Suprapubic skin (tissue), 4 donors: ENCODE data around the gene FAM240B.

DNA sequence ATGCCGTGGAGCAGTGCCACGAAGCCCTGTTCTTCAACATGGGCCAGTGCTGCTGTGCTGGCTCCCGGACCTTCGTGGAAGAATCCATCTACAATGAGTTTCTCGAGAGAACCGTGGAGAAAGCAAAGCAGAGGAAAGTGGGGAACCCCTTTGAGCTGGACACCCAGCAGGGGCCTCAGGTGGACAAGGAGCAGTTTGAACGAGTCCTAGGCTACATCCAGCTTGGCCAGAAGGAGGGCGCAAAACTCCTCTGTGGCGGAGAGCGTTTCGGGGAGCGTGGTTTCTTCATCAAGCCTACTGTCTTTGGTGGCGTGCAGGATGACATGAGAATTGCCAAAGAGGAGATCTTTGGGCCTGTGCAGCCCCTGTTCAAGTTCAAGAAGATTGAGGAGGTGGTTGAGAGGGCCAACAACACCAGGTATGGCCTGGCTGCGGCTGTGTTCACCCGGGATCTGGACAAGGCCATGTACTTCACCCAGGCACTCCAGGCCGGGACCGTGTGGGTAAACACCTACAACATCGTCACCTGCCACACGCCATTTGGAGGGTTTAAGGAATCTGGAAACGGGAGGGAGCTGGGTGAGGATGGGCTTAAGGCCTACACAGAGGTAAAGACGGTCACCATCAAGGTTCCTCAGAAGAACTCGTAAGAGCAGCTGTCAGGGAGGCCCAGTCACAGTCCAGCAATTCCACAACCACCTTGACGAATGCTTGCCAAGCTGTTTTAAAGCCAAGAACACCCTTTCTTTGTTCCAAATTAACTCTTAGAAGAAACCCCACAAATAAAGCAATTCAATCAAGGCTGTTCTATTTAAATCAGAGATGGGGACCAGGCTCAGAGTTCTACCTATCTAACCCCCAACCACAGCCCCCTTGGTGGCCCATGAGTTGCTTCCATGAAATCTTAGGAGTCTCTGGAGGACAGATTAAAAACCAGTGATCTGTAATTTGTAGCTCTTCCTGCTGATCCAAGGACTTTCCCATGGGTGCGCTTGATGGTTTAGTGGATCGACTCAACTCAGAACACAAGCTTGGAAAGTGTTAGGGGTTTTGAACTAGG lies 4.5 kb downstream of the ALDH1B1 start:
- PRO-cap = no peak
- RAMPAGE, long total RNA, 4 experiments = no peak in any of the 4 experiments

DNA sequence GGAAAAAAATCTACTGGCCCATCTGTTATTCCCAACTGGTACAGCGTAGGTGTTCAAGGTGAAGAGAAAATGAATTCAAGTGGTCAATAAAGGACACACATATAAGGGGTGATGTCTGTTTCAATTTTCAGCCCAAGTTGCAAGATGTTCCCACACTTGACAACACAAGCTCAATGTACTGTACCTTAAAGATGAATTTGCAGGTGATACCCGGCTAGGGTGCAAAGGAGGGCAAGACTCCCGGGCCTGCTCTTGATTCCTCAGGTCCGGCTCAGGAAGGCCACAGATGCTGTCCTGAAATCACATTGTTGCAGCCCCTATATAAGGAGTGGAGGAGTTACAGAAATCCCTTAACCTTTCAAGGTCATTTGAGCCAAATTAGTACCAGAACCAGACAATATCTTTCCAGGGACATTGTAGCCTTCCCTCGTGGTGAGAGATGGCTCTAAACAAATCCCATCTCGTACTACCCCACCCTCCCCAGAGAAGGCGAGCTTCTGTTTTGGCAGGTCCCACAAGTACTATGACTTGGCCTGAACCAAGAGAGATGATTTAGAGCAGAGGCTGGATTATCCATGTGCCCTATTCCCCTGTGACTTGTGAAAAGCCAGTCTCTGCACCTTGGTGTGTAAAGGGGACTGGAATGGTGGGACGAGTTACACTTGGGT lies at the start of gene FAM240B:
TSS of gene FAM240B (minus strand) at position 296 of the 668 bp plus-strand sequence.
- PRO-cap = no peak
- RAMPAGE, long total RNA, 4 experiments = no peak in any of the 4 experiments

DNA sequence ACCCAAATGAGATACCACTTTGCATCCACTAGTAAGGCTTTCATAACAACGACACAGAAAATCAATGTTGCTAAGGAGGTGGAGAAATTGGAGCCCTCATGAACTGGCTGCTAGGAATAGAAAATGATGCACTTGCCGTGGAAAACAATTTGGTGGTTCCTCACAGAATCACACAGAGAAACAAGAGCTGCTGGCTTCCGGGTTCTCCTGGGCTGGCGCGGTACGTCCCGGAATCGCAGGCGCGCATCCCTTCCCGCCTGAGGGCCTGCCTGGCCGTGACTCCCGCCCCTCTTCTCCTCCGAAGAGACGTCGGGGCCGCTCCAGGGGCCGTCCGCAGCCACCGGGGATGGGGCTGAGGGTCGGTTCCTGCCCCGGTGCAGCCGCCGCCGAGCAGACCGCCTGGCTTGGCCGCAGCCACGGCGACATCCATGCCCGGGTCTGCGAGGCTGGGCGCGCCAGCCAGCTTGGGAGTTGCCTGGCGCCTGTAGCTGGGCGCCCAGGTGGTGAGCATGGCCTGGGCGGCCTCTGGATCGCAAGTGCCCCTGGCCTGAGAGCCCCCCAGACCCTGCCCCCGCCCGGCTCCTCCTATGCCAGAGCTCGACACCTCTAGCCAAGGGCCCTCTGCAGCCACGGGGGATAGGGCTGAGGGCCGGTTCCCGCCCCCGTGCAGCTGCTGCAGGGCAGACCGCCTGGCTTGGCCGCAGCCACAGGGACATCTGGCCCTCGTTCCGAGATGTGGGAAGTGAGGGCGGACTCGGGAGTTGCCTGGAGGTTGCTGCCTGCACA lies 83.9 kb upstream of the ZNG1F start:
- PRO-cap = no peak
- RAMPAGE, long total RNA, 4 experiments = no peak in any of the 4 experiments

- PRO-cap = no peak
- RAMPAGE, long total RNA, 4 experiments = no peak in any of the 4 experiments
These were observed 169.1 kb upstream of the ZNG1F start for GRCh38 chr9:41358192-41358618.

DNA sequence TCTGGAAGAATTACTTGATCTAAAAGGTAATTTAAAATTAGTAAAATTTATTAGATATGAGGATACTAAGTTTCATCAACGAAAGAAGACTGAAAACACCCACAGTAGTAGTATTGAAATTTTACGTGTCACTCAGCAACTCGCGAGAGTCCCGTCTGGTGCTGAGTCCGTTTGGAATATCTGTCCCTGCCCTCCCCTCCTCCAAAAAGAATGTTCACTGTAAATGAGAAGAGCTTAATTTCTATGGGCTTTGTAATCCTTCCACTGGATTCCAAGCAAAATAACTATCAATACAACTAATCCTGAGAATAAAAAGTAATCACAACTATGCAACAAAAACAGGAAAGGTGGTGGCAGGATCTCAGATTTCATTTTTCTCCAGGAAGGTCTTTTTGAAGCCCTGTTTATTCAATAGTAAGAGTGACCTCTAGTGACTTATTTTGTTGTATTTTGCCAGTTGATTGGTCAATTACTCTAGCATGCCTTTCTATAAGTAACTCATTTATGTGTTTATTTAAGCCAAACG lies 2.1 kb downstream of the CNTNAP3B start:
- PRO-cap = no peak
- RAMPAGE, long total RNA, 4 experiments = no peak in any of the 4 experiments

DNA sequence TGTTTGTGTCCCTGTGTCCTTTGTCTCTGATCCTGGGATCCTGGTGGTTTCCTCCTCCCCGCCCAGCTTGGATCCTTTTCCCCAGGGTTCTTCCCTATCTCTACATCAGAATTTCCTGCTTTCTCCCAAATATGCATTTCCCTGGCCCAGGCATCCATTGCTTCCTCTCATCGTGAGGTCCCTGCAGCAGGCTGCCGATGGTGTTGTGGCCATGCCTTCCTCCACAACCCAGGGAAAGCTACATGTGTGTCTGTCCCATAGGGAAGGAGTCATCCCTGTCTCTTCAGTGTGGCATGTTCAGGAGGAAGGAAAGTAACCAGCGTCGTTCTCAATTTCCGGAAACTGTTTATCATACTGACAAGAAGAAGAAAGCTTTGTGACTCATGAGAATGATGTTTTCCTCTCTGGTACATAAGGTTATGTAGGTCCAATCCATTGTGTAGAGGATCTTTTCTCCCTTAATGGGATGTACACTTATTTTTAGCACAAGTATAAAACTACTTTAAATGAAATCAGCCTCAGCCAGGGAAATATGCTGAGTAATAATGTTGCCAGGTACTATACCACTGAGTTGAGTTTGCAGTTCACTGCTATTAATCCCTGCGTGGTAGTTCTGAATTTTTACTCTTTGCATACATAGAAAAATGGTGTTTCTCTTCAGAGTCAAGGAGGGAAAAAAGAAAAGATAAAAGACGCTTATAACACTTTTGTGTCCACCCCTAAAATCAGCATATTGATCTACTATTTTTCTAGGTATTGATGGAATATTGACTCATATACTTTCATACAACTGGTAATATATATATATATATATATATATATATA lies 956.8 kb downstream of the SPATA31A6 start:
- PRO-cap = no peak
- RAMPAGE, long total RNA, 4 experiments = no peak in any of the 4 experiments

DNA sequence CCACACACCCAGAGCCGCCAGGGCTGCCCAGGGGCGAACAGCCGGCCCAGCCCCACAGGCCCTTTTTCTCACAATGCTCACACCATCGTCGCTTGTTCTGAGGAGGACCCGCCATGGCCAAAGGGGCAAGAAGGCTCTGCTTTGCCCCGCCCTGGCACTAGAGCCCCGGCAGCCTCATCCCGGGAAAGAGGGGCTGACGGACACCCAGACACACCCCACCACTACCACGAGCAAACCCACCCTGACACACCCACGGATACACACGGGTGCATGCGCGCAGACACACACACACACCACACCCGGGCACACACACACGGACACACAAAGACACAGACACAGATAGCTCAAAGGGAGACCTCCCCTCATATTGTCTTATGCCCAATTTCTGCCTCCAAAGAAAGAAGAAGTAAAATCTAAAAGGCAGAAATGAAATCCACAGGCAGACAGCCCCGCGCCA lies 1610.7 kb downstream of the SPATA31A7 start:
- PRO-cap = no peak
- RAMPAGE, long total RNA, 4 experiments = no peak in any of the 4 experiments

DNA sequence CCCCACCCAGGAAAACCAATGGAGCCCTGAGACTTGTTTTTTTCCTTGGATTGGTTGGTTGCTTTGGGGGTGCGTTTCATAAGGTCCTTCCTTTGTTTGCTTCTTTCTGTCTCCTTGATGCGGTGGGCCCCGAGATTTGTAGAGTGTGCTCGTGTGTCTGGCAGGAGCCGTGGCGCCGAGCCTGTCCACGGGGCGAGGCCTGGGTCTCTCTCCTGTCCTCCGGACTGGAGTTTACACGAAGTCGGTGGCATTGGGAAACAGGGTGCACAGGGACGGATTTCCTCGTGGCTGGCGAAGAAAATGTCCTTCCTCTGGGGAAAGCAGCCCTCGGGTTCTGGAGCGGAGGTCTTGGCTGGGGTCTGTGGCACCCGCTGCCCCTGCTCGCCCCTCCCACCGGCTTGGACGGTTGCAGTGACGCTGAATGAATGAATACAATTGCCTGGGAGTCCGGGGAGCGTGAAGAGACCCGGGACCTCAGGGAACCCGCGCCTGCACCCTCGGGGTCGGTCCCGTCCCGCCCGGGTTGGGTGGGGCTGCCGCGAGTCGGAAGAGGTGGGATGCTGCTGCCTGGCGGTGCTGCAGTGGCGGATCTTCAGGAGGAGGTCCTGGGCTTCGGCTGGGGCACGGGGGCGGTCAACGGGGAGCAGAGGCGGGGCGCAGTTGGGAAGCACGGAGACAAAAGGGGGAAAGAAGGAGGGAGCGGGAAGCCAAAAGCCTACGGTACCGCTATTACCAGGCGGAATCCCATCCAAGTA lies 1611.9 kb downstream of the SPATA31A7 start:
- PRO-cap = unidirectional peak, plus-strand start at position 460 of the sequence
- RAMPAGE, long total RNA, 4 experiments = no peak in any of the 4 experiments

DNA sequence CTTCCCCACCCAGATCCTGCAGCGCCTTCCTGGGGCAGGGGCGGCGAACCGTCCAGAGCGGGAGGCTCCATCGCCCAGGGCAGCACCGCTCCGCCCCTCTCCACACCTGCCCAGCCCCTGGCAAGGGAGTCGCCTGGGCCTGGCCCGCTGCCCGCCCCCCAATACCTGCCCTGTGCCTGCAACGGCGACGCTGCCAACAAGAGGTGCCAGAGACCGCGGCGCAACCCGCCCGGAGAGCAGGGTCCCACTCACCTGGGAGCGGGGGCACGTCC lies 1641.1 kb downstream of the SPATA31A7 start:
- PRO-cap = no peak
- RAMPAGE, long total RNA, 4 experiments = no peak in any of the 4 experiments

DNA sequence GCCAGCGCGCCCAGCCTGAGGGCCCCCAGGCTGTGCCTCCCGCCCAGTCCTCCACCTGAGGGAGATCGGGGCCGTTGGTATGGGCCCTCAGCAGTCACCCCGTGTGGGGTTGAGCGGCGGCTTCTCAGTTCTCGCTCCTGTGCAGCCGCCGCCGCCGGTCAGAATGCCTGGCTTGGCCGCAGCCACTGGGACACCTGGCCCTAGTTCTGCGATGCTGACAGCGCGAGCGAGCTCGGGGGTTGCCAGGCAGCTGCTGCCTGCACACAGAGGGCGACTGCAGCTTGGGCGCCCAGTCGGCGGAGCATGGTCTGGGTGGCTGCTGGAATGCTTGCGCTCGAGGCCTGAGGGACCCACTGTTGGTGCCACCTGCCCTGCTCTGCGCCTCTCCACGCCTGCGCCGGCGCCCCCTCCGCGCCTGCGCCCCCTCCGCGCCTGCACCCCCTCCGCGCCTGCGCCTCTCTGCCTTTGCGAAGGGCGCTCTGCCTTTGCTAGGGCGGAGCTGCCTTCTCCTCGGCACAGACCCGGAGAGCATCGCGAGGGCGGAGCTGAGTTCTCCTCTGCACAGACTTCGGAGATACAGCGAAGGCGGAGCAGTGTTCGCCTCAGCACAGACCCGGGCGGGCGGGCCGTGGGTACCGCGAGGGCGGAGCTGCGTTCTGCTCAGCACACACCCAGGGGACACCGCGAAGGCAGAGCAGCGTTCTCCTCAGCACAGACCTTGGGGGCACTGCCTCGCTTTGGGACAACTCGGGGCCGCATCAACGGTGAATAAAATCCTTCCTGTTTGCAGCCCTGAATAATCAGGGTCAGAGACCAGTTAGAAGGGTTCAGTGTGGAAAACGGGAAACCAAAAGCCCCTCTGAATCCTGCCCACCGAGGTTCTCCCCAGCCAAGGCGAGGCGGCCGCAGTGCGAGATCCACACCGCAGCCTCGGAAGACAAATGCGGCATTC lies 1648.4 kb downstream of the SPATA31A7 start:
- PRO-cap = bidirectional peak, plus-strand start at position 666 of the sequence, minus-strand start at position 378 of the sequence
- RAMPAGE, long total RNA, 4 experiments = start-site peak on the minus strand in 1 of 4 experiments, centred at position 380 of the sequence, 10 reads per replicate

GRCh38 chr9:63378919-63379401 lies 1906.0 kb downstream of the FOXD4L5 start:
- PRO-cap = no peak
- RAMPAGE, long total RNA, 4 experiments = start-site peak on the minus strand in 1 of 4 experiments, at chr9:63379138-63379207 at its widest, 10 reads per replicate

DNA sequence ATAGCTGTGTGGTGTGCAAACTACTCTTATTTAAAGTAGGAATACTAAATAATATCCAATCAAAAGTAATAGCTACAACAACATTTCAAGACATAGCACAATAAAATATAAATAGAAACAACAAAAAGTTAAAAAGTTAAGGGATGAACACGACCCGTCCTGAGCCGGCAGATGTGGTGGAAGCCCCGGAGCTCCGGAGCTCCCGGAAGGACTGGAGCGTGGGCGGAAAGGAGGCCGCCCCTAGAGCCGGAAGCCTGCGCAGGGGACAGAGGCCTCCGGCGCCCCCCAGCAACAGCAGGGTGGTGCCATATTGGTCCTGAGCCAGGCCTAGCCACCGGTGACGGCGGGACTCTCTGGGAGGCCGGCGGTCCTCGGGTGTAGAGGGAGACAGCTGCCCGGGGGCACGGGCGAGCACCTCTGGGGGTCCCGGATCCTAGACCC lies 1472.3 kb downstream of the FOXD4L5 start:
- PRO-cap = no peak
- RAMPAGE, long total RNA, 4 experiments = no peak in any of the 4 experiments

DNA sequence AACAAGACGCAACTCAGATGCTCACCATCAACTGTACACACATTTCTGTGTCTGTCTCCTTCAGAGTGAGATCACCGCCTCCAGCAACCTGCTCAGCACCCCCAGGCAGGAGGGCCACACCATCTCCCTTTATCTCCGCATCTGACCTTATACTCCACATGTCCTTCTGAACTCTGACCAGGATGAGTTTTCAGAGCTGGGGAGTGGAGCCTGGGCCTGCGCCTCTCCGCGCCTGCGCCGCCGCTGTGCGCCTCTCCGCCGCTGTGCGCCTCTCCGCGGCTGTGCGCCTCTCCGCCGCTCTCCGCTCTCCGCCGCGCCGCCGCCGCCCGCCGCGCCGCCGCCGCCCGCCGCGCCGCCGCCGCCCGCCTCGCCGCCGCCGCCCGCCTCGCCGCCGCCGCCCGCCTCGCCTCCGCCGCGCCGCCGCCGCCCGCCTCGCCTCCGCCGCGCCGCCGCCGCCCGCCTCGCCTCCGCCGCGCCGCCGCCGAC lies 89.3 kb downstream of the FOXD4L5 start:
- PRO-cap = no peak
- RAMPAGE, long total RNA, 4 experiments = no peak in any of the 4 experiments

DNA sequence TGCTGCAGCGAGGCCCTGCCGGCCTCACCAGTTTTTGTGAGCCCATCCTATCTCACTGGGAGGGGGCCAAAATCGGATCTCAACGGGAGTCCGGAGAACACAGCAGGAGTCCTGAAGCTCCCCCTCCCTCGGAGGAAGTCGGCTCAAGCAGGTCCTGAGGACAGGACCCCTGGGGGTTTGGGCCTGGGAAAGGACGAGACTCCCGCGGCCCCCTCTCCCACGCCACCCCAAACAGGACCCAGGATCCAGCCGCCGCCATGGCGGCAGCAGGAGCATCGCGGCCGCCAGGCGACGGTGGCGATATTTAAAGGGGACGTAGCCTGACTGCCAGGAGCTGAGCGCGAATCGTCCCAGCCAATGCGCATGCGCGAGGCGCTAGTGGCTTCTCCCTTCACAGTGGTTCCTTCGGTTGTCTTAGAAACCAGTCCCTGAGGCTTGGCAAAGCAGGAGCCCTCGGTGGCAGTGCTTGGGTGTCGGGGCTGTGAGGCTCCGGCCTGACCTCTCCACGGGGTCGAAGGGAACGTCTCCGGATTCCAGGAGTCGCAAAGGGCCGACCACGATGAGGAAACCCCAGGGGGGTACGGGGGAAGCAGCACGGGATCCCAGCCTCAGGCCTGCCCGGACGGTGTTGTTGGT lies 101.7 kb upstream of the FOXD4L5 start:
- PRO-cap = unidirectional peak, minus-strand start at position 296 of the sequence
- RAMPAGE, long total RNA, 4 experiments = no peak in any of the 4 experiments

GRCh38 chr9:65714613-65715184 lies 22.2 kb upstream of the FOXD4L4 start:
- PRO-cap = no peak
- RAMPAGE, long total RNA, 4 experiments = no peak in any of the 4 experiments

GRCh38 chr9:66269355-66270194 lies 532.6 kb downstream of the FOXD4L4 start:
- PRO-cap = unidirectional peak, plus-strand start at chr9:66270034
- RAMPAGE, long total RNA, 4 experiments = start-site peak on the plus strand in 2 of 4 experiments, at chr9:66269973-66270047 at its widest, 132 to 167 reads per replicate

- PRO-cap = no peak
- RAMPAGE, long total RNA, 4 experiments = no peak in any of the 4 experiments
These were observed 42.1 kb downstream of the ZNF658 start for GRCh38 chr9:66942325-66943248.

DNA sequence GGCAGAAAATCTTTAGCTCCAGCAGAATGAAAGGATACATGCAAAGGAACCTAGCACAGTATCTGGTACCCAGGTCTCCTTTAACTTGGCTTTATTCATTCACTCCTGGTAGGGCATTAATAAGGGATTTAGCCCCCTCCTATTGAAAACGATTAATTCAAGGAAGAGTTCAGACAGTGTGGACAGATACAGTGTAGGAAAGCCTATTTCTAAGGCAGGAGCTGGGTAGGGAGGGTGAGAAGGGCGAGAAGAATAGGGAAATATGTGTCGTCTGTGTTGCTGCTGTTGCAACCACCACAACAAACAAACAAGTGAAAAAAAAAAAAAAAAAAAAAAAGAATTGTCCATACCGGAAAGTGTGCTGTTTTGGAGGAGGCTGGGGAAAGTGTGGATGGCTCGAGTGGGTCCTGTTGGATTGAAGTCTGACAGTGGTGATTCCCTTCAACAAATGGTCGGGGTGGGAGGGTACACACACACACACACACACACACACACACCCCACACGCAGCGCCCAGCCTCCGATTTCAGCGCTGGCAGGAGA lies 401 bp upstream of the PGM5 start:
- PRO-cap = no peak
- RAMPAGE, long total RNA, 4 experiments = no peak in any of the 4 experiments

- PRO-cap = no peak
- RAMPAGE, long total RNA, 4 experiments = no peak in any of the 4 experiments
These were observed 61.4 kb upstream of the PIP5K1B start for GRCh38 chr9:68643447-68644294.

- PRO-cap = no peak
- RAMPAGE, long total RNA, 4 experiments = no peak in any of the 4 experiments
These were observed 81.6 kb downstream of the PABIR1 start for GRCh38 chr9:68861403-68862005.